ENCODE results near the genes MEP1B and ZNF396.

GRCh38 chr18:32189967-32190166 lies at the start of gene MEP1B:
Gene MEP1B (plus strand): TSS chr18:32190039.
- PRO-cap: no peak

- PRO-cap: no peak
Measured at GRCh38 chr18:32385122-32385843, 85.4 kb downstream of the GAREM1 start.

DNA sequence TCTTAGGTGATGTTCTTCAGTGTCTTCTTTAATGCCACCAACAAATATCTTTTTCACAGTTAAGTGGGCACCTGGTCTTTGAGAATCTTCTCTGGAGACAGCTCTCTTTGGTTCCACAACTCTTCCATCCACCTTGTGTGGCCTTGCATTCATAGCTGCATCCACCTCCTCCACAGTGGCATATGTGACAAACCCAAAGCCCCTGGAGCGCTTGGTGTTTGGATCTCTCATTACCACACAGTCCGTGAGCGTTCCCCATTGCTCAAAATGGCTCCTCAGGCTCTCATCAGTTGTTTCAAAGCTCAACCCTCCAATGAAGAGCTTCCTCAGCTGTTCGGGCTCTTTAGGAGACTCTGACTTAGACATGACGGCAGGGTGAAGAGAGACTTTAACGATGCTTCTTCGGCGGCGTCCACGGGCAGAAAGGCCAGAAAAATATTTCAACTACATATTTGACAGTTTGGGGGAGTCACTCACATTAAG lies 57.8 kb downstream of the GAREM1 start:
- PRO-cap: no peak

DNA sequence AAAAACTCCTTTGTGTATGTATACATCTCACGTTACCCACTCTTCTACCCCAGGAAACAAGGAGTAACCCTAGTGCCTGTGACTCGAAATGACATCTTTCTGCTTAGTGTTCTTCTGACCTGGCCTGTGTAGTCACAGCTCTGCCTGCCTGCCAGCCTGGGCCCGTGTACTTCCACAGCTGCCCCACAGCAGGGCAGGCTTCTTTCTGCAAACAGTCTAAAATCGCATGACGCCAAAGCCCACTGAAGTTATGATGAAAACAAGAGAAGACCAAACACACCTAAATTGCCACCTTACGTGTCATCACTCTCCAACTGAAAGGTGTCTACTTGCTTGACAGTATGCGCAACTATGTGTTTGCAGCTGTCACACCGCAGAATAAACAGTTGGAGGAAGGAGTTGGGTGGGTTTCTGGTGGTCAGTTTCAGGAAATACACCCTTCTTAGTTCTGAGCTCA lies 1.5 kb downstream of the GAREM1 start:
- PRO-cap: no peak

GRCh38 chr18:32471453-32471818 lies 754 bp upstream of the GAREM1 start:
- PRO-cap: no peak

DNA sequence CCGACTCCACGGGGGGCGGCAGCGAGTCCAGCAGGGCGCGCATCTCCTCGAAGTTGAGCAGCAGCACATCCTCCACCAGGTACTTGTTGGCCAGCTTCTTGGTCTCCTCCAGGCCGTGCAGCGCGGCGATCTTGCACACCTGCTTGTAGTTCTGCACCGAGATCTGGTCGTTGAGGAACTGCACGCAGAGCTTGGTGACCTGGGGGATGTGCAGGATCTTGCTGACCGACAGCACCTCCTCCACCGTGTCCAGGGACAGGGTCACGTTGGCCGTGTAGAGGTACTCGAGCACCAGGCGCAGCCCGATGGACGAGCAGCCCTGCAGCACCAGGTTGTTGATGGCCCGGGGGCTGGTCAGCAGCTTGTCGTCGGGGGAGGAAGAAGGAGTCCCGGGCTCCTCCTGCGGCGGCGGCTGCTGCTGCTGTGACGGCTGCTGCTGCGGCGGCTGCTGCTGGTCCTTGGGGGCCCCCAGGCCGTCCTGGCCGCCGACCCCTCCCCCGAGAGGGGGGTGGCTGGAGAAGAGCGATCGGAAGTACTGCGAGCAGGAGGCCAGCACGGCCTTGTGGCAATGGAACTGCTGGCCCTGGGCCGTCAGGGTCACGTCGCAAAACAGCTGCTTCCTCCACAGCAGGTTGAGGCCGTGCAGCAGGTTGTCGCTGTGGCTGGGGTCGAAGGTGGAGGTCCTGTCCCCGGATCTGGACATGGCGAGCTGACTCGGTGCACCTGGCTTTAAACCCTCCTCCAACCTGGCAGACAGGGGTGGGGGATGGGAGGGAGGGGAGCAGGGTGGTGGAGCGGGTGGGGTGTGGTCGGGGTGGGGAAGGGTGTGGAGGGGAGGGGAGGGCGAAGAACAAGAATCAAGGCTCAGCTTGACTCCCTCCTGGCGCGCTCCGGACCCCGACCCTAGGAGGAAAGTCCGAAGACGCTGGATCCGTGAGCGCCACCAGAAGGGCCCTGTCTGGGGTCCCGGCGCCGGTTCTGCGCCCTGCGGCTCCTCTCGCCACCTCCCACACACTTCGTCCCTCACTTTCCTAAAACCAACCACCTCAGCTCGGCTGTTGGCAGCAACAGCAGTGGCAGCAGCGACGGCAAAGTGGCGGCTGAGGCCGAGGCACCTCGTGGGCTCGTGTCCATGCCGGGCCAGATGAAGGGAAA lies 2.6 kb downstream of the KLHL14 start:
- PRO-cap: no peak

GRCh38 chr18:32998814-32999213 lies 226.0 kb upstream of the KLHL14 start:
- PRO-cap: no peak

- PRO-cap: unidirectional peak, plus-strand start at chr18:34593047; unidirectional peak, plus-strand start at chr18:34593221; unidirectional peak, plus-strand start at chr18:34593341
Measured at GRCh38 chr18:34592815-34593560, 117.1 kb upstream of the DTNA start.

DNA sequence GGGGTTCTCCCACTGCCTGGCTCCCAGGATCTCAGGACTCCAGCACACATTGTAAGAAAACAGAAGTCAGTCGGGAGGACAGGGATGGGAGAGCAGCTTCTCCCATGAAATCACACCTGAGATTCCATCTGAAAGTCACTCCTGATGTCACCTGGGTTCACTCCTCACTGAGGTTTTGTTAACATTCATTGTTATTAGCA lies 64.1 kb downstream of the DTNA start:
- PRO-cap: no peak

GRCh38 chr18:34834902-34835401 lies 124.9 kb downstream of the DTNA start:
- PRO-cap: bidirectional peak, plus-strand start at chr18:34835200, minus-strand start at chr18:34835042

DNA sequence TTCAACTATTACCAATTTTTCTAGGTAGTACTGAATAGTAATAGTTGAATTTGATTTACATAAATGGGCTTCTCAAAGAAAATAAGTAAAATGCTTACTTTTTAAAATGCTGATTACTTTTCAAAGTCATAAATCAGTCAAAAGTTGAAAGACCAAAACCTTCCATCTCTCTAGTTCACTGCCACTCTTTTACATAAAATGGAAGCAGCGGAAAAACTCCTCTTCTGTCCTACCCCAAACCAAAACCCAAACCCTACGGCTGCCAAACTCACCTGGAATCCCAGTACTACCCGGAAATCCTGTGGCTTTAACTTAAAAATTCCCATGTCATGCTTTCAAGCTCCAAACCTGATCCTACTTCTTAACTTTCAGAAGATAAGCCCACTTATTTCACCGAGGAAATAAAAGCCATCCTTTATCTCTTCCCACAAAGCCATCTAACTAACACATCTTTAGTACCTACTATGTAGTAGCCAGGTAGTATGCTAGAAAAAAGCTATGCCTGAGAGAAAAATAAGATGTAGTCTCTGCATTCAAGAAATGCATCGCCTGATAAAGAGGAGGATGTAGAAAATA lies 81.1 kb upstream of the MAPRE2 start:
- PRO-cap: no peak

GRCh38 chr18:35027126-35027832 lies 13.9 kb upstream of the MAPRE2 start:
- PRO-cap: no peak

DNA sequence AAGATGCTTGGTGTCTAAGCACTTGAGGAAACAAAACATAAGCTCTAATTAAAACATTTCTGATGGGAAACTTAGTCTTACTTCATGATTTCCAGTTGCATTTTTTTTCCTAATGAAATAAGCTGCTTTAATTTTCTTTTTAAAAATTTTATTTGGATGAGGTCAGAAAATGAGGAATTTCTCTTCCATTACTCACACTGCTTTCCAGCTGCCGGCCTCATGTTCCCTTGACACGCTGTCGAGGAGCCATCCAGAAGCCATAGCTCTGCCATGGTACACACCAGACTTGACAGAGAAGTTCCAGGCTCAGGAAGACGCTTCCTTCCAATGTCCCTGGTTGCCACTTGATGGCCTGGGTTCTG lies 12.1 kb upstream of the MAPRE2 start:
- PRO-cap: no peak

GRCh38 chr18:35117782-35118568 lies 76.8 kb downstream of the MAPRE2 start:
- PRO-cap: bidirectional peak, plus-strand start at chr18:35118071, minus-strand start at chr18:35117951

DNA sequence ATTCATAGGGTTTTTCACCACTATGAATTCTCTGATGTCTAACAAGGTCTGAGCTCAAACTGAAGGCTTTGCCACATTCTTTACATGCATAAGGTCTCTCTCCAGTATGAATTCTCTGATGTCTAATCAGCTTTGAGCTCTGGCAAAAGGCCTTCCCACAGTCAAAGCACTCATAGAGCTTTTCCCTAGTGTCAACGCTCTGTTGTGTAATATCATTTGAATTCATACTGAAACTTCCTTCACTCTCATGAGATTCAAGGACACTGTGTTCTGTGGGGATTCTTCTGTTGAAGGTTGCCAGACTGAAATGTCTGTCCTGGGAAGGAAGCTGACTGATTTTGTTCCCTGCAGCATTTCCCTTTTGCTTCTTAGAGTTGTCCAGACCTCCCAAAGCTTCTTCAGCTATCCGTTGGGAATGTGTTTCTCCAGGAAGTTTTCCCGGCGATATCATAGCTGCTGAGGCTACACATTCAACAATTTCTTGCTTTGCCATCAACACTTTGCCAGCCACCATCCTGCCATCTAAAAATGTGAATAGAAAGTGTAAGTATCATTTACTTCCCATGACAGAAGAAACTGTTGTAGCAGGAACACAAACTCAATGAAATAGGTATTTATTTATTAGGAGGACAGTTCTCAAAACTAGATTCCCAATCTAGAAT lies 13.2 kb downstream of the ZNF397 start:
- PRO-cap: no peak

GRCh38 chr18:35290889-35291255 lies 843 bp upstream of the ZSCAN30 start:
- PRO-cap: no peak

DNA sequence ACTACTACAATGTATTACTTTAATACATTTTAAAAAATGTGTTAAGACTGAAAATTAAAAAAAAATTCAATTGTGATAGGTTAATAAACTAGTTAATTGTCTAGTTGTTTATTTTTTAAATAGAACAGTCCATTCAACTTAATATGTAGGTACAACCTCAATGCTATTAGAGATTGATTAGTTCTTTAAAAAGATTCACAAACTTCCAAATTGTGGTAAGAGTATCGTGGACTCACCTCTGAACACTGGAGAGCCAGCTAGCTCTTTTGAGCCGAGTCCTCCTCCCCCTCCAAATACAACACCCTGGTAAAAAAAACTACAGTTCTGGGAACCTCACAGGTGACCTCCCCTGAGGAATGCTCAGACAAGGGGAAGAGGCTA lies 8.5 kb downstream of the ZNF24 start:
- PRO-cap: no peak

DNA sequence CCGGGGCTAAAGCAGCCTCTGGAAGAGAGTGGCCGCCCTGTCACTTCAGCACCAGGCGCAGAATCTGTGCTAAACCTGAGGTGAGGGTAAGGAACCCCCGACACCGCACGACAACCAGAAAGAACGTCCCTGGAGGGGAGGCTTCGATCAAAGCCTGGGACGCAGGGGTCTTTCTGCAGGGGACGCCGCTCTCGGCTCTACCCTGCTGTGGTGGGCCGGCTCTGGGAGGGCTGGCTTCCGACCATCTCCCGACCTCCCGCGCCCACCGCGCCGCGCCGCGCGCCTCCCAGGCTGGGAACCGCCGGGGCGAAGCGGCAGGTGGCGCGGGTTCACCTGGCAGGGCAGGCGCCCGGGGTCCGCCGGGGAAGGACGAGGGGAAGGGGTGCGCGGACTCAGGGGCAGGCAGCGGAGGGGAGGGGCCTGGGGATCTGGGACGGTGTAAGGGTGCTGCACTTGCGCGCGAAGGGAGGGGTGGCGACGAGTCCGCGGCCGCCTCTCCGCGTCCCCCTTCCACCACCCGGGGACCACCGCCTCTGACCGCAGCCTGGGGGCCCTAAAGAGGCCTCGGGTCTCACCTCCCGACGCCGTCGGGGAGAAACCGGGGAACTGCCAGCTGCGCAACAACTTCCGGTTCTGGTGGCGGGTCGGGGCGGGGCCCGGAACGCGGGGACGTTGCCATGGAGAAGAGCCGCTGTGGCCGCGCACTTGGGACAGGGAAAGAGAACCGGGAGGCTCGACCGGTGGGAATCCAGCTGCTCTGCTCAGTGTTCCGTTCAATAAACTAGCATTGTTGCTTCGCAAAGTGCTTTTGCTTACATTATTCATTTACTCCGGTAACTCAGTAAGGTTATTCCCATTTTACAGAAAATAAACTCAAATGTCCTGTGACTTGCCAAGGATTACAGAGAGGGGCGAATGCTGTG lies at the start of gene ZNF396:
Gene ZNF396 (minus strand): TSS at position 635 of the 923 bp plus-strand sequence.
- PRO-cap: bidirectional peak, plus-strand start at position 708 of the sequence, minus-strand start at position 589 of the sequence

DNA sequence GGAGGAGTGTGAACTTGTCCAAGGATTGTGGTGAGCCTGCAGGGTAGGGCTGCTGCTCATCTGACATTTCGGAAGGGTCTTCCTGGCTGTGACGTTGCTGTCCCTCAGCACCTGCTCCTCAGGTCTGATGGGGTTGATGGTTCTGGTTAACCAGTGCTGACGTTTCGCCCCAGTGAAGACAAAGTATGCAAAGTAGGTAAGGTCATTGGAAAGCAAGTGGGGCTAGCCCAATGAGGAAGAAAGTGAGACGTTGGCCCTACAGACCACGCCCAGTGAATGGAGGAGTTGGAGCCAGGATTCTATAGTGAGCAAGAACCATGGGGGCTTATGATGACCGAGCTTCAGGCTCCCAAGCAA lies 33.4 kb upstream of the ZNF396 start:
- PRO-cap: no peak

DNA sequence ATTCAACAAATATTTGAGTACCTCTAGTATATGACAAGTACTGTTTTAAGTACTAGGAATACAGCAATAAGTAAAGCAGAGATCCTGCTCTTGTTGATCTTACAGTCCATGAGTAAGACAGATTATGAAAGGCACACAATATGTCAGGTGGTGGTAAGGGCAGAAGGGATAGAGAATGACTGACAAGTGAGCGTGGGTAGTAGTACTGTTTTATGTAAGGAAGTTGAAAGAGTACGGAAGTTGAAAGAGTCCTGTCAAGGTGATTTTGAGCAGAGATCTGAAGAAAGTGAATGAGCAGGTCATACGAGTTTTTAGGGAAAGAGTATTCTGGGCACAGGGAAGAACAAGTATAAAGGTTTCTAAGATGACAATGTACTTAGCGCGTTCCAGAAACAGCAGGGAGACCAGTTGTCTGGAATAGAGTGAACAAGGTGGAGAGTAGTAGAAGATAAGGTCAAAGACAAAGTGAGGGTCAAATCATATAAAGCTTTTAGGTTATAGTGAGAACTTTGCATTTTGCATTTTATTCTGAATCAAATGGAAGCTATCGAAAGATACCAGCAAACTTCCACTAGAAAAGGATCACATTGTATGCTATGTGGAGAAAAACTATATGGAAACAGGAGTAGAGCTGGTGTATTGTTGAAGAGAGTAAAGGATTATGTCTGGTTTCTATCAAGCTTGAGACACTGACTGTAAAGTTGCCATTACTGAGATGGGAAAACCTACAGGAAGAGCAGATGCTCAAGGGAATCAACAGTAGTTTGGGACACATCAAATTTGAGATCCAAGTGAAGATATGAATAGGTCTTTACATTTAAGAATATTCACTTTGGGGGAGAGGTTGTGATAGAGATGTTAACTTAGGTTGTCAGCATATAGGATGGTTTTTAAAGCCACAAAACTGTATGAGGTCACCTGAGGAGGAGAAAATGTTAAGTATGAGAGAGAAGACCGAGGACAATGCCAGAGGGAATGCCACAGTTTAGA lies 111.7 kb downstream of the GALNT1 start:
- PRO-cap: no peak

Data from ascending aorta (tissue), 1 donor.